ENCODE measurements around the genes SRPRB, RAB6B and PCCB.

GRCh38 chr3:132707660-132708385, 14.4 kb downstream of the NPHP3 start:
- PRO-cap: no peak
- RRBS: no CpG with 5 or more reads among the region's 4 CpGs

DNA sequence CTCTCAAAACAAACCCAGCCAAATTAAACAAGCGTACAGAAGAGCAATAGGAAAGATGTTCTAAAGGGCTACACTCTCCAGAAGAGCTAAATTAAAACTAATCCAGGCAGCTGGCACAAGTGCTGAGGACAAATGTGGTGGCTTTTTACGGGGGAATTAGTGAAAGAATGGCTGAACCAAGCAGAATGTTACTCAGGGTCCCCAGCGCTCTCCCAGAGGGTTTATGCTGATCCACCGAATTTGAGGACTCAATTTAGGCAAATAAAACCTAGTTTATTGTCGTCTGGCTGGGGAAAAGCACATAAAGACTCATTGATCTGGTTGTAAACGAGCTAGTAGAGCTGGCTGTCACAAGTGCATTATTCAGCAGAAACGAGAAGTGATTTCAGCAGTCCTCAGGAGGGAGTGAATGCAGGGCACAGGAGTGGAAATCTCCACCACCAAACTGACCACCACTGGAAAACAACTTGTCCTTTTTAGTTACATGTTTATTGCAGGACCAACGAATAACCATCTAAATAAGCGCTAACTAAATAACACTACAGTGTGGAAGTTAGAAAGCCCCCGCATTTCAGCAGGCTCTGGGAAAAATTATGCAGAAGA, 13.6 kb downstream of the BFSP2 start:
- PRO-cap: no peak
- RRBS: no CpG with 5 or more reads among the region's 10 CpGs

DNA sequence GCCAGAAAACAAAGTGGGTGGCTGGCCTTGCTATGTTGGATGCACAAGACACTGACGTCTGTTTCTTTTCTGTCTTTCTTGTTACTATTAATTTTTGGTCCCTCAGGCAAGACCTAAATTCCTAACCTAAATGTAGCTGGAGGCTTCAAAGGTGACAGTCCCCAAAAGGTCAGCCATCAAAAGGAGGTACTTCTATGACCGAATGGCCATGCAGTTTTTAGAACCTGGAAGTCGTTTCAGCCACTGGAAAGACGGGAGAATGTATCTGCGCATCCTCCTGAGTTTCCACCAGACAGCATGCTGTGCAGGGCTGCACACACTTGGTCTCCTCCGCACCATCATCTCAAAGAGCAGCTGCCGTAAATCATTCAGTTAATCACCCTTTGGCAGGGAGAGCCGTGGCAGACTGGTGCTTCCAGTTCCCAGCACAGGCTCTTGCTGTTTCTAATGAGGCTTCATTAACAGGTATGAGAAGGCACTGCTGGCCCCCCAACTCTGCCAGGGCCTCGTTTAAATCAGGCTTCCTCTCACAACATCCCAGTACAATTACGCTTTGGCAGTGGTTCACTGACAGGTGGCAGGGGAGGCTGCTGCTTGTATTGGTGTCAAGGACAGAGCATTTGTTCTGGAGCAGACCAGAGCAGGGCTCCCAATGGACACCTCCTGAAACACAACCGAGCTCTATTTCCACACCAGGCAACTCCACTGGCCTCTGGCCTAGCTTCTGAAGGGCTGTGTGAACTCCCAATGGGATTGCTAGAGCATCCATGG, 77.0 kb downstream of the BFSP2 start:
- PRO-cap: no peak
- RRBS: no CpG with 5 or more reads among the region's 11 CpGs

DNA sequence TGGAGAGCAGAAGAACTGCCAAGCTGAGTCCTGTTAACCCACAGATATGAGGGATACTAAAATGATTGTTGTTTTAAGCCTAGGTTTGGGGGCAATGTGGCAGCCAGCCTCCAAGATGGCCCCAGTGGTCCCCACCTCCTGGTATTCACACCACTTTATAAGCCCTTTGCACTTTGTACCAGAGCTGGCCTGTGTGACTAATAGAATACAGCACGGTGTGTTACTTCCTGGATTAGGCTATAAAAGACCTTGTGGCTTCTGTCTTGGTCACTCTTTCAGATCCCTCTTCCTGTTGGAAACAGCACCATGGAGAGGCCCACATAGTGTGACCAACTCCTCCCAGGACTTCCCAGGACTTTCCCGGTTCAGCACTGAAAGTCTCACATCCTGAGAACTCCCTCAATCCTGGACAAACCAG, 32.4 kb upstream of the CDV3 start:
- PRO-cap: no peak
- RRBS: no CpG with 5 or more reads among the region's 2 CpGs

- PRO-cap: no peak
- RRBS: no CpG with 5 or more reads among the region's 4 CpGs
These were observed 3.4 kb upstream of the CDV3 start for GRCh38 chr3:133569945-133570662.

- PRO-cap: no peak
- RRBS: no CpG with 5 or more reads among the region's 2 CpGs
These were observed 2.8 kb downstream of the CDV3 start for GRCh38 chr3:133576268-133576732.

- PRO-cap: no peak
- RRBS: no CpG with 5 or more reads among the region's 4 CpGs
These were observed 35.3 kb downstream of the CDV3 start for GRCh38 chr3:133608714-133609206.

DNA sequence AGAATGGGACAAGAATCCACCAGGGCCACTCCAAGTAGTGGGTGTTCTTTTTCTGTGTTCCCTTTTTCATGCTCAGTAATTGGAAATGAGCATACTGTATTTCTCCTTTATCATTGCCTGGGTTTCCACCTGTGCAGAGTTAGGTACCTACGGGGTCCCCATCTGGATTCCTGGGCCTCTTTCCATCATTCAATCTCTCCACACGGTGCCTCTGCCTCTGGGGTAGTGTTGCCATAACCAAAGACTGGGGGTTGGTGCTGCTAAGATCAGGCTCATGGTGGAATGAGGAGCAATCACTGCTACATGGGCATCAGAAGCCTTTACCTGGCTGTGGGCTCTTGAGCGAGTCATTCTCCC, 10.1 kb downstream of the TF start:
- PRO-cap: no peak
- RRBS: no CpG with 5 or more reads among the region's 3 CpGs

- PRO-cap: bidirectional peak, plus-strand start at chr3:133805810, minus-strand start at chr3:133805561
- RRBS: under 1% methylated on average over 8 of the region's 50 CpGs
These were observed at the start of gene SRPRB for GRCh38 chr3:133805402-133806151. Gene SRPRB, plus strand, starts transcription at chr3:133805815.

DNA sequence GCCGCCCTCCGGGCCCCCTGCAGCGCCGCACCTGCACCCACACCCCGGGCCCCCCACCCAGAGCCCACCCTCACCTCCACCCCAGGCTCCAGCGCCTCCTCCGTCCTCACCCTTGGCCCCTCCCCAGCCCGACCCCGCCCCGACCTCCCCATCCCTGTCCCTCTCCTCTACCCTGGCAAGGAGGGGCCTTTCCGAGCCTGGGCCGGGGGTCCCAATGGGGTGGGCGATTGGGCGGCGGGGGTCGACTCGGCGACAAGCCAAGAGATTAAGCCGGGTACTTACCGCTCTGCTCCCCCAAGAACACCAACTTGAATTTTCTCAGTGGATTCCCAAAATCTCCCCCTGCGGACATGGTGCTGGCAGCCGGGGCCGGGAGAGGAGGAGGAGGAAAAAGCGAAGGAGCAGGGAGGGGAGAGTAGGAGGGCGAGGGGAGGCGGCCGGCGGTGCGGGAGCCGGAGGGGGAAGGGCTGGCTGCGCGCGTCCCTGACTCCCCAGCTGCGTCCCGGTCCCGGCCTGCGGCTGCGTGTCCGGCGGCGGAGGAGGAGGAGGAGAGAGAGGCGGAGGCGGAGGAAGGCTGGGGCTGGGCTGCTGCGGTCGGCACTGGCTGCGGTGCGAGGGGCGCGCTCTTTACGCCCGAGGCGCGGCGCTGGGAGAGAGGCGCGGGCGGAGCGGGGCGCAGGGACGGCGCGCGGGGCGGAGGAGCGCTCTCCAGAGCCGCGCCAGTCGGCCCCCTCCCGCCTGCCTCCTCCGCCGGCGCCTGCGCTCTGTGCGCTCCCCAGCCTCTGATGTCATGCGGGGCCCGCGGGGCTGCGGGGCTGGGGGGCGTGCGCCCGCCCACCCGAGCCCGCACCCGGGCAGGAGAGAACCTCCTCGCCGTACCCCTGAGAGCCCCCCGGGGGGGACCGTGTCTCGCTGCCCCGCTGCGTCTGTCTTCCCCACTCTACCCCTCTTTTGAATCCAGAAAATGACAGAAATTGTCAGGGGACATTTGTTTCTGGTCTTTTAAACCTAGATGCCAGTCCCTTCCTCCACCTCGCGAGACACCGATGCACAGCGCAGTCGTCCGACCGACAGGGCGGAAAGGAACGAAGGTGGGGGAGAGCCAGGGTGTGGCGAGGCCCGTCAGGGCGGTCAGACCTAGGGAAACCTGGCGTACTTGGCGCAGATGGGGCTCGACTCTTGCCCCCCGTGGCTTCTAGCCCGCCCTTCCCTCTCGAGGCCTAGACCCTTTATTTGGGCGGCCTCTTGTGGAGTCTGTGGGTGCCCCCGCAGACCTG, at the start of gene RAB6B:
TSS of gene RAB6B (minus strand) at position 768 of the 1,277 bp plus-strand sequence.
- PRO-cap: bidirectional peak, plus-strand start at position 741 of the sequence, minus-strand start at position 740 of the sequence
- RRBS: 3% methylated on average over 31 of the region's 111 CpGs

GRCh38 chr3:133998665-133999313, 30.9 kb downstream of the SLCO2A1 start:
- PRO-cap: no peak
- RRBS: no CpG with 5 or more reads among the region's 12 CpGs

- PRO-cap: no peak
- RRBS: no CpG with 5 or more reads among the region's 8 CpGs
These were observed 37.3 kb upstream of the SLCO2A1 start for GRCh38 chr3:134066949-134067561.

GRCh38 chr3:134237568-134238028, 13.1 kb downstream of the RYK start:
- PRO-cap: no peak
- RRBS: no CpG with 5 or more reads among the region's 2 CpGs

GRCh38 chr3:134354907-134355369, 19.3 kb downstream of the AMOTL2 start:
- PRO-cap: no peak
- RRBS: no CpG with 5 or more reads among the region's 5 CpGs

DNA sequence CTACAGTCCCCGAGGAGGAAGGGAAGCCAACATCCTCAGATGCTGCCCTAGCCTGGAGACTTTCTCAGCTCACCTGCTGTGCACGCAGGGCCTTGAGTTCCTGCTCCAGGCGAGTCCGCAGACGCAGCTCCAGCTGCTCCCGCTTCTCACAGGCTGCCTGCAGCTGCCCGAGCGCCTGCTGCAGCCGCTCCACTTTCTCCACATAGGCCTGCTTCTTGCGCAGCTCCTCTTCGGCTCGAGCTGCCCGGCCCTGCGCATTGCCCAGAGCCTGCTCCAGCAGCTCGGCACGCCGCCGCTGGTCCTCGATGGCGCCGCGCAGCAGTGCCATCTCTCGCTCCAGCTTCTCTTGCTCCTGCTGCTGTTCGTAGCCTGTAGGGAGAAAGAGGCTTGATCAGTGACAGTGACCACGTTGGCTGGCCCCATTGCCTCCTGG, 12.8 kb downstream of the AMOTL2 start:
- PRO-cap: no peak
- RRBS: no CpG with 5 or more reads among the region's 25 CpGs

GRCh38 chr3:134373474-134373958, 731 bp downstream of the AMOTL2 start:
- PRO-cap: bidirectional peak, plus-strand start at chr3:134373815, minus-strand start at chr3:134373781
- RRBS: under 1% methylated on average over 10 of the region's 32 CpGs

- PRO-cap: no peak
- RRBS: no CpG with 5 or more reads among the region's 14 CpGs
These were observed 337.4 kb downstream of the EPHB1 start for GRCh38 chr3:135132449-135132901.

DNA sequence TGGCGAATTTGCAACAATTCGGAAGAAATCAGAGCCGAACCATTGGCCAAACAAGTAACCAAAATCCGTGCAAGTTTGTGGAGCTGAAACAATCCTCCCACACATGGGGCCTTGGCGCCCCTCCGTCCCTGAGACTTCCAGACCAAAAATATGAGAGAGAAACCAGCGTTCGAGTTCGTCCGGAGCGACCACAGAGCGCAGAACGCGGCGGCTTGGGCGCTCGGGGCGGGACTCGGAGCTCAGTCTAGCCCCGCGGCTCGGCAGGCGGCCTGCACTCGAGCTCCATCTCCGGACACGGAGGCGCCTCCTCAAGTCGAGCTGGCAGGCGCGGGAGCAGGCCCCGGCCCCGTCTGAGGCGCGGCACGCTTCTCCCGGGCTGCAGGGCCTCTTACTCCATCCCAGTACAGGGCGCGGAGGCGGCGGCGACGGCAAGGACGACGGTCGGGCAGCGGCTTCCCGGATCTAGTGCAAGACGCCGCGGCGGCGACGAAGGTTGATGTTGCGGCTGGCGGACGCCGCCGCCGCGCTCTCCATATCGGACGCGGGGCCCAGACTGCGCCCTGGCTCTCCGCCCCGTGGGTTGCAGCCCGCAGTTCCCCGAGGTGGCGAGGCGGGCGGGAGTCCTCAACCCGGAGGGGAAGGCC, 823 bp downstream of the MSL2 start:
- PRO-cap: bidirectional peak, plus-strand start outside the sequence, minus-strand start at position 467 of the sequence
- RRBS: under 1% methylated on average over 15 of the region's 72 CpGs

GRCh38 chr3:136250140-136250835, at the start of gene PCCB:
Gene PCCB, plus strand, starts transcription at chr3:136250340.
- PRO-cap: bidirectional peak, plus-strand start at chr3:136250340, minus-strand start at chr3:136250260; bidirectional peak, plus-strand start at chr3:136250715, minus-strand start at chr3:136250540
- RRBS: under 1% methylated on average over 7 of the region's 62 CpGs

- PRO-cap: no peak
- RRBS: no CpG with 5 or more reads among the region's 4 CpGs
These were observed 5.4 kb downstream of the PCCB start for GRCh38 chr3:136255465-136256033.

All from MCF 10A (cell line).